Mesenchymal stem cell of the bone marrow (primary cell): ENCODE measurements around the genes CAMKK2 and KDM2B.

GRCh38 chr12:120576122-120577299 is 4.7 kb downstream of the POP5 start:
- CAGE, long polyA plus RNA: no peak

- CAGE, long polyA plus RNA: no peak
Observed at GRCh38 chr12:120599030-120599585, 17.9 kb upstream of the POP5 start.

DNA sequence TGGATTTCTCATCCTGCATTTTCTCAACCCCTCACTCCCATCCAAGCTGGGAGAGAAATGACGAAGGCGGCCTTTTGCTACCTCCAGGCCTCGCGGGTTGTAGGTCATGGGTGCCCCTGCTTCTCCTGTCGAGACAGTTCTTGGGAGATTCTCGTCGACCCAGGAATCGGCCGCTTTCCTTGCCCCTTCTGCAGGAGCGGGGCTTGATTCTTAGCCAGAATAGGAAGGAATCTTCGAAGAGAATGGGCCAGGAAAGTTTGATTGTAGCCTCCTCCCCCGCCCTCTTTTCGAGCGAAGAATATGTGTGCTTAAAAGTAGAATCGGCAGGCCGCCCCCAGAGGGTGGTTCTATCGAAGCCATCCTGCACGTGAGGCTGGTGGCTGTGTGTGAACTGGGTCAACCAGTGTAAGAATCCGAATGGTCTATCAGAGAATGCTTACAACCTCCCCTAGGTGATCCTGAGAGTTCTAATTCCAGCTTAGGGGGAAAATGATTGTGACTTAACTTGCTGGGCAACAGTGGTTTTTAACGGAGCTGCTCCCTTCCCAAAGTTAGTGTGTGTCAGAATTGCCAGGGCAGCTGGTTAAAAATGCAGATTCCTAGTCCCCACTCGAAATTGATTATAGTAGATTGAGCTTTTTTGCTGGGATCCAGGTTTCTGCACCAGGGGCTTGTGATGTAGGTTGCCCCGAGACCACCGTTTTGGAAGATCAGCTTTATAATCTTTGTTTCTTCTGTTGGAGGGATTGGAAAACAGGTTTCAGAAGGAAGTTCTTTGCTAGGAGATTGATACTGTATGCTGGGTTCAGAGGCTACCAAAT is 1.0 kb downstream of the MLEC start:
- CAGE, long polyA plus RNA: no peak

DNA sequence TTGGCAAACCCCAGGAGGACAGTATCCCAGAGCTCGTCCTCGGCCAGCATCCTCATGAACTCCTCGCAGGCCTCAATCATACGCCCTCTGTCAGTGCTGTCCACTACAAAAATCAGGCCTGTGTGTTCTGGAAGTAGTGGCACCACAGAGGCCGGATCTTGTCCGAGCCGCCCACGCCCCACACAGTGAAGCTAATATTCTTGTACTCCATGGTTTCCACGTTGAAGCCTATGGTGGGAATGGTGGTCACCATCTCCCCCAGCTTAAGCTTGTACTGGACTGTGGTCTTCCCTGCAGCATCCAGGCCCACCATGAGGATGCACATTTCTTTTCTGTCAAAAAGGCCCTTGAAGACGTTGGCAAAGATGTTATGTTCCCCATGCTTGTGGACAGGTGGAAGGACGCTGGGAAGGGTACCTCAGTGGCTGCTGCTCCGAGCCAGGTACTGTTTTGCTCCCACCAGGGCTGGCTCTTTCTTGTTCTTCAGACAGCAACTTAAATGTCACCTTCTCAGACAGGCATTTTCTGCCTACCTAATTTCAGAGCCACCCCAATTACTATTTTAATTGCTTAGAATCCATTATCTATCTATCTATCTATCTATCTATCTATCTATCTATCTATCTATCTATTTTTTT is 58.8 kb downstream of the SPPL3 start:
- CAGE, long polyA plus RNA: no peak

- CAGE, long polyA plus RNA: no peak
Observed at GRCh38 chr12:120929181-120929734, 25.1 kb upstream of the SPPL3 start.

DNA sequence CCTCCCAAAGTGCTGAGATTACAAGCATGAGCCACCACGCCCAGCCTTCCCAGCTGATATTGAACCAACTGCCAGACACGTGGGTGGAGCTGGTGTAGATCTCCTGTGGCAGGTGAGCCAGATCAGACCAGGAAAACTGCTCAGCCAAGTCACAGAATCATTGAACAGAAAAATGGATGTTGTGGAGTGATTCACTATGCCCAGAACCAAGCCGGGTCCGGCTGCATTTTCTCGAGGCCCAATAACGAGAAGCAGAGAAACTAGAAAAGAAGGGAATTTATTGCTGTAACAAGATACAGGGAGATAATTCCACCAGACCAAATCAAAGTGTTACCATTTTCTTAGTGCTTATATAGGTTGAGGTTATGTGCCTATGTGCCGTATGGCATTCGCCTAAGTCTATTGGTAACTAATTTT is 8.5 kb upstream of the OASL start:
- CAGE, long polyA plus RNA: no peak

GRCh38 chr12:121138334-121138741 is 5.7 kb downstream of the P2RX7 start:
- CAGE, long polyA plus RNA: no peak

- CAGE, long polyA plus RNA: no peak
Observed at GRCh38 chr12:121214938-121215336, 5.0 kb downstream of the P2RX4 start.

DNA sequence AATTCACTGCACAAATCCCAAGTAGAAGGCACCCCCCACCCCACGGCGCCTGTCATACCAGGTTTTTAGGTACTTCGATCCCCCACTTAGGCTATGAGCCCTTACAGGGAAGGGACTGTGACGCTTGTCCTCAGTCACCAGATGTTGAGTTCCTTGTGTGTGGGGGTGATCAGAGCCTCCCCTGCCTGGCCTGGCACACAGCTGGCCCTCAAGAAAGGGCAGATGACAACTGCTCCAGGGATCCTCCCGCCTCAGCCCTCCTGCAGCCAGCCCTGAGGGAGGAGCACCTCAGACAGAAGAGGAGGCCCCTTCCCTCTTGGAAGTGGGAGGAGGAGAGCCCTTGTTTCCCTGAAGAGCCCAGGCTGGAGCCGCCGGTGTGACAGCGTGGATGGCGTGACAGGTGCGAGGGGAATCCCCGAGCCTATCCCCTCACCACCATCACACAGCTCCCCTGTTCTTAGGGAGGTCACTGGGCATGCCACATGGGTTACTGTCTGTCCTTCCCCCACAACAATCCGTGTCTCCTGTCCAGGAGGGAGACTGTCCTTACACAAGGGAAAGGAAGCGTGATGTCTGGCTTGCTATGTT is 31.3 kb downstream of the P2RX4 start:
- CAGE, long polyA plus RNA: no peak

DNA sequence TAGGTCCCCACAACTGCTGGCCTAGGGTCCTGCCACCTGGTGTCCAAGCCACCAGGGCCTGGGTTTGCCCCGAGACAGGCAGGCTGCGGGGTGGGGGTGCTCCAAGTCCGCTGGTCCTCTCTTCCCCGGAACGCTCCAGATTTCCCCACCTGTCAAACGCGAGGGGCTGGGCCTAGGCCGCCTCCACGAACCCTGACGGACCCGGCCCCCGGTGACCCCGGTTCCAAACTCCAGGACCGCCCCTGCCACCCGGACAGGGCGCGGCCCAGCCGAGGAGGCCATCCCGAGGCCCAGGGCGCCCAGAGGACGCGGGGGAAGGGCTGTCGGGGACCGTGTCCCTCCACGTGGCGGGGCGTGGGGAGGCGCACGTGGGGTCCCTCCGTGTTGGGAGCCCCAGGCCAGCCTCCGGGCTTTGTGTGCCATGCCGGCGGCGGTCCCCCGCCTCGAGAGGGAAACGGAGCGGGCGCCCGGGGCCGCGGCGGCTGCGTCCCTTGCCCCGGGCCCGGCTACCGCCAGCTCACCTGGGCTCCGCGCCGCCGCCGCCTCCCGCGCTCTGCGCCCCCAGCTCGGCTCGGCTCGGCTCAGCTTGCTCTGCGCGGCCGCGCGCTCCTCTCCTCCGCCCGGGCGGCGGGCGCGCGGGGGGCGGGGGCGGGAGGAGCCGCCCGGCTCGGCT is at the start of gene CAMKK2:
Gene CAMKK2 (minus strand): TSS at position 593 of the 673 bp plus-strand sequence.
- CAGE, long polyA plus RNA: no peak

DNA sequence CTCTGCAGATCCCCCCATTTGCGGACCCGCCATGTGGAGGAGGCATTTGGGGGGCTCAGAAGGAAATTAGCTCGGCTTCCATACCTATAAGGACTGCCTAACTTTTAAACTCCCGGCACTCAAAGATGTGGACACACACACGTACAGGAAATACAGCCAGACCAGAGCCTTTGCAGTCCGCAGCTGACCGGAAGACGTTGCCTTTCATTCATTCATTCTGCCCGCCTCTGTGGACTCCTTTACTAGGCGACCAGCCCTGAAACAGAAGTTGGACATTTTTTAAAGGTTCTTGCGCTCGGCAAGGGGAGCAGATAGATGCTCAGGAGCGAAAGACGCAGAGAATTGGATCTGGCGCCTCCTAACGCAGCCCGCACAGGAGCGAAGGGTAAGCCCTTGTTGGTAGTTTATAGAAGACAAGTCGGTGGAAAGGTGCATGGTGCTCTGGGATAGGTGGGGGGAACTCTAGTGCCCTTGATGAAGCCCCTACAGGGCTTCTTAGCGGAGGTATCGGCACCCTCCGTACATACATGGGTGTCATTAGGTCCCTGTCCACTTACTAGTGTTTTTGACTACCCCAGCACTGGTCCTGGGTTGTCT is at the start of gene KDM2B:
Gene KDM2B (minus strand): TSS at position 145 of the 597 bp plus-strand sequence.
- CAGE, long polyA plus RNA: no peak

DNA sequence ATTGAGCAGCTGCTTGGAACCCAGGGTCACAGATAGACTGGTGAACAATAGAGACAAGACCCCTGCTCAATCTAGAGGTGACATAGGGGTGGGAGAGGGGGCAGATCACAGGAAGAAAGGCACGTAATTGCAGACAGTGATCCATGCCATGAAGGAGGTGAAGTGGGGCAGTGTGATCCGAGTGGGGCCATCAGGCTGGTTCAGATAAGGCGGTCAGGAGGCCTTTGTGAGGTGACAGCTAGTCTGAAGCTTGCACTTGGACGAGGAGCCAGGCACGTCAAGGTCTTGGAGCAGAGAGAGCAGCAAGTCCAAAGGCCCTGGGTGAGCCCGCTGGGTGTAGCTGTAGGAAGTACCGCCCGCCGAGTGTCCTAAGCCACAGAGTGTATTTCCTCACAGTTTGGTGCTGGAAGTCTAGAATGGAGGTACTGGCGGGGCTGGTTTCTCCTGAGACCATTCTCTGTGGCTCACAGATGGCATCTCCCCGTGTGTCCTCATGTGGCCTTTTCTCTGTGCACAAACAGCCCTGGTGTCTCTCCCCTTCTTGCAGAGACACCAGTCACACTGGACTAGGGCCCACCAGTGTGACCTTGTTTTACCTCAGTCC is 23.6 kb downstream of the RHOF start:
- CAGE, long polyA plus RNA: no peak

GRCh38 chr12:121798158-121798796 is 4.8 kb upstream of the RHOF start:
- CAGE, long polyA plus RNA: no peak

DNA sequence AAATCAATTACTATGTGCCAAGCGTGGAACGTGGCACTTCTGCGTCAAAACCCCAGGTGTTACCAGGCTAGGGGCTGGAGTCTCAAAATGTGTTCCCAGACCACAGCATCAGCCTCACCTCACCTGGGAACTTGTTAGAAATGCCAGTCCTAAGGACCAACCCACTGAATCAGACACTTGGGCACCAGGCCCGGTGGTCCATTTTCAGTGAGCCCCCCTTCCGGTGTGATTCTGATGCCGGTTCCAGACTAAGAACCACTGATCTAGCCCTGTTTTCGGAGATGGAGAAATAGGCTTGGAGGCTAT is 5.0 kb upstream of the SETD1B start:
- CAGE, long polyA plus RNA: no peak

- CAGE, long polyA plus RNA: no peak
Observed at GRCh38 chr12:121816879-121818090, 13.5 kb downstream of the SETD1B start.

GRCh38 chr12:121825024-121825683 is 21.3 kb downstream of the SETD1B start:
- CAGE, long polyA plus RNA: no peak

- CAGE, long polyA plus RNA: no peak
Observed at GRCh38 chr12:122021084-122021328, 678 bp upstream of the BCL7A start.

DNA sequence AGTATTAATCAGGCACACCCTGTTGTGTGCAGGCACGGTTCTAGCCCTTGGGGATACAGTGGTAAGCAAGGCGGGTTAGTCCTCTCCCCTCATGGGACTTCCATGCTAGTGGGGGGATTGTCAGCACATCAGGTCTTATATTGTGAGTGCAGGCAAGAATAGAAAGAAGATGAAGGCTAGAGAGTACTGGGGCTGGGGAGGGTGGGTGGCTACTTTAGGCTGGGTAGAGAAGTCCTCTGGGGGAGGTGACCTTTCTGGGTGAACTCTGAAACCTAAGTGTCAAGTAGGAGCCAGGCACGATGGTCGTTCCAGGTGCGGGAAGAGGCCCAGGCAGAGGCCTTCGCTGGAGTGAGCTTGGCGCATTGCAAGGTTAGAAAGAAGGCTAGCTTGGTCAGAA is 8.6 kb downstream of the MLXIP start:
- CAGE, long polyA plus RNA: no peak

DNA sequence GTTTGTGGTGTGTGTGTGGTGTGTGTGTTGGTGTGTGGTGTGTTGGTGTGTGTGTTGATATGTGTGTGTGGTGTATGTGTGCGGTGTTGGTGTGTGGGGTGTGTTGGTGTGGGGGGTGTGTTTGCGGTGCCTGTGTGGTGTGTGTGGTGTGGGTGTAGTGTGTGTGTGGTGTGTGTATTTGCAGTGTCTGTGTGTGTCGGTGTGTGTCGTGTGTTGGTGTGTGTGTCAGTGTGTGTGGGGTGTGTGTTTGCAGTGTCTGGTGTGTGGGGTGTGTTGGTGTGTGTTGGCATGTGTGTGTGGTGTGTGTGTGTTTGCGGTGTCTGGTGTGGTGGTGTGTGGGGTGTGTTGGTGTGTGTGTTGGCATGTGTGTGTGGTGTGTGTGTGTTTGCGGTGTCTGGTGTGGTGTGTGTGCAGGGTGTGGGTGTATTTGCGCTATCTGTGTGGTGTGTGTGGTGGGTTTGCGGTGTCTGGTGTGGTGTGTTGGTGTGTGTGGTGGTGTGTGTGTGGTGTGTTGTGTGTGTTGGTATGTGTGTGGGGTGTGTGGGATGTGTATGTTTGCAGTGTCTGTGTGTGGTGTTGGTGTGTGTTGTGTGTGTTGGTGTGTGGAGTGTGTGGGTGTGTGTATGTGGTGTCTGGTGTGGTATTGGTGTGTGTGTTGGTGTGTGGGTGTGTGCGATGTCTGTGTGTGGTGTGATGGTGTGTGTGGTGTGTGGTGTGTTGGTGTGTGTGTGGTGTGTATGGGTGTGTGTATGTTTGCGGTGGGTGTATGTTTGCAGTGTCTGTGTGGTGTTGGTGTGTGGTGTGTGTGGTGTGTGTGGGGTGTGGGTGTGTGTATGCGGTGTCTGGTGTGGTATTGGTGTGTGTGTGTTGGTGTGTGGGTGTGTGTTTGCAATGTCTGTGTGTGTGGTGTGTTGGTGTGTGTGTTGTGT is 15.3 kb downstream of the MLXIP start:
- CAGE, long polyA plus RNA: no peak

- CAGE, long polyA plus RNA: no peak
Observed at GRCh38 chr12:122123173-122123746, 44.7 kb downstream of the MLXIP start.